ENCODE results near the gene CASQ2.

DNA sequence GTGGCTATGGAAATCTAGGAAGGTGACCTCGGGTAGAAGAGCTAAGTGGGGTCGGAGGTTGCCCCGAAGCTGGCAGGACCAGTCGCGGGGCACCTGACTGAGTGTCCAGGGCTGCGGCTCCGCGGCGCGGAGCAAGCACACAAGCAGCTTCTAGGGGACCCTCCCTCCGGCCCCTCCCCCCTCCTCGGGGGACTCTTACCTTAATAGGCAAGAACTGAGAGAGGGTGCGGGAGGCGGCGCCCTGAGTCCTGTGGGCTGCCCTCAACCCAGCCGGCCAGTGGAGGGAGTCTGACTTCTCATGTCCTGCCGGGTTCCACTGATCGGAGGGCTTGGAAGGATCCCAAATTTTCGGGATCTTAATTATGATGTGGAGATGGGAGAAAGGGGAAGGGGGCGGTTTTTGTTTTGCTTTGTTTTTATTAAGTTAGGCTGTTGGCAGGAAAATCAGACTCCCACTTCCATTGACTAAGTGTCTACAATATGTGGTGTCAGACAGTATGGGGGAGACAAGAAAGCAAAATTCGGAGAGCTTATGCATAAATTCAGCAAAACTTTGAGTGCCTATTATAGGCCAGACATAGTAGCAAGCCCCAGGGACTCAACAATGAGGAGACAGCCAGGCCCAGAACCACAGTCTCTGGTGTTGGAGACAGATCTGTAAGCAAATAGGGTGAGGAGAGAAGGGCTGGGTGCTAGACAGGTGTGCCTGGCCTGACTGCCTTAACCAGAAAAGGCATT, 701 bp upstream of the TSPAN2 start:
- PRO-cap, result bidirectional peak, plus-strand start at position 277 of the sequence, minus-strand start at position 141 of the sequence

- PRO-cap, result no peak
Measured at GRCh38 chr1:115283931-115284652, 54.0 kb downstream of the NGF start.

- PRO-cap, result bidirectional peak, plus-strand start at chr1:115432381, minus-strand start at chr1:115432225
Measured at GRCh38 chr1:115431981-115432561, 94.0 kb upstream of the NGF start.

DNA sequence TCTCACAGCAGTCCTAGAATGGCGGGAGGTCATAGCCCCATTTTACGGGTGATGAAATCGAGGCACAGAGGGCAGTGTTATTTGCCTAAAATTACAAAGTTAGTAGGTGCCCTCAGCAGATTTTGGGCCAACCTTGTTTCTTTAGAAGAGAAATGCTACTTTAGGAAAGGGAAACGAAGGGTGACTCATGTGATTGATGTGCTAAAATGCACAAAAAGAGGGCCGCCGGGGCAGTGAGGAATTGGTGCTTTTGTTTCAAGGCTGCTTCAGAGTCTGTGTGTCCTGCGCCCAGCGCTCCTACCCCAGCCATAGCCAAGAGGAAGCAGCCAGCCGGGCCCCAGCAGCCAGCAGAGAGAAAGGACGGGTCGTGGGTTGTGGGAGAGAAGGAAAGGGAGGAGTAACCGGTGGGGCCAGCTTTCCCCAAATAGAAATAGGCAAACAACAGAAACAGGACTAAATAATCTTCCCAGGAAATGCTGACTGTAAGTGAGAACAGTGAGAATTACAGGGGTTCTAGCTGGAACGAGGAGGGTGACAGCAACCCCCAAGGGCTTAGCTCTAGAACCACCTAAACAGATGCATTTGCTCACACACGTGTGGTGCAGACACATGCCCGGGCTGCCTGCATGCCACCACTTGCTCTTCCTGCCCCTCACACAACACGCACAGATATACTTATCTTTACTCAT, 13.2 kb downstream of the VANGL1 start:
- PRO-cap, result no peak

- PRO-cap, result no peak
Measured at GRCh38 chr1:115711154-115711836, 57.2 kb downstream of the CASQ2 start.

- PRO-cap, result bidirectional peak, plus-strand start at chr1:115768965, minus-strand start at chr1:115768714
Measured at GRCh38 chr1:115768430-115769275, at the start of gene CASQ2. Gene CASQ2, minus strand, starts transcription at chr1:115768714.

GRCh38 chr1:115829316-115829600, 11.7 kb downstream of the NHLH2 start:
- PRO-cap, result no peak

GRCh38 chr1:115945661-115945897, 30.7 kb upstream of the SLC22A15 start:
- PRO-cap, result no peak

DNA sequence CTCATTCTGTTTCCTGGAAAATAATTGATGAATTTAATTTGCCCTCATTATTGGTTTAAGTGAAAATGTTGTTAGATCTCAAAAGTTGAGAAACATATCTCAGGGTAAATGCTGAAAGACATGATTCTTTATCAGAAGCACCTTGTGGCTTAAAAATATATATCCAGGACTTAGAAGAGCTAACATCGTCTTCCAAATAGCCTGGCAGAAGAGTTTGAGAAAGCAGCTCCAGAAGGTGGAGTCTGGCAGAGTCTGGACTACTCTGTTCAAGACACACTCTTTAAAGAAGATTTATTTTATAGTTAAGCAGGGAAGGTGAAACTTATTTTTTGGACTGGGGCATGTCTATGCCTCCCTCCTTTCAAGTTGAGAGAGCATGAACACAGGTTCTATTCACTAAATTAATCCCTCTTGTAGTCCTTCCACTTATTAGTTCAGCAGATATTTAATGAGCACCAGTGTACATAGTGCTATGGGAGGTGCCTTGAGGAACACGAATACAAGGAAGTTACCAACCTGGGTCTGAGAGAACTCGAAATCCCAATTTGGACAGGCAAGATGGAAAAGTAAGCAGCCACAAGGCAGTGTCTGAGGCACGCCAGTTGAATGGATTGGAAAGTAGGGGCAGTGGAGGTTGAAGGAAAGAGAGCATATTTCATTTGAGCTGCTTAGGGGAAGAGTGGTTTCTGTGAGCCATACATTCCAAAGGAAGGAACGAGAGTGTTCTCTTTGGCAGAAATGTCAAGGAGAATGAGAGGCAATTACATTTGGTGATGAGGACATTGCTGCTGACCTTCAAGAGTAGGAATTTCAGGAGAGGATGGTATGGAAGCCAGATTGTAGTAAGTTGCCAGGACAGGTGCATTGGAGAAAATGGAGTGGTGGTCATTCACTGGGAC, 50.3 kb upstream of the MAB21L3 start:
- PRO-cap, result no peak

- PRO-cap, result no peak
Measured at GRCh38 chr1:116255019-116255297, 118.1 kb upstream of the ATP1A1 start.

DNA sequence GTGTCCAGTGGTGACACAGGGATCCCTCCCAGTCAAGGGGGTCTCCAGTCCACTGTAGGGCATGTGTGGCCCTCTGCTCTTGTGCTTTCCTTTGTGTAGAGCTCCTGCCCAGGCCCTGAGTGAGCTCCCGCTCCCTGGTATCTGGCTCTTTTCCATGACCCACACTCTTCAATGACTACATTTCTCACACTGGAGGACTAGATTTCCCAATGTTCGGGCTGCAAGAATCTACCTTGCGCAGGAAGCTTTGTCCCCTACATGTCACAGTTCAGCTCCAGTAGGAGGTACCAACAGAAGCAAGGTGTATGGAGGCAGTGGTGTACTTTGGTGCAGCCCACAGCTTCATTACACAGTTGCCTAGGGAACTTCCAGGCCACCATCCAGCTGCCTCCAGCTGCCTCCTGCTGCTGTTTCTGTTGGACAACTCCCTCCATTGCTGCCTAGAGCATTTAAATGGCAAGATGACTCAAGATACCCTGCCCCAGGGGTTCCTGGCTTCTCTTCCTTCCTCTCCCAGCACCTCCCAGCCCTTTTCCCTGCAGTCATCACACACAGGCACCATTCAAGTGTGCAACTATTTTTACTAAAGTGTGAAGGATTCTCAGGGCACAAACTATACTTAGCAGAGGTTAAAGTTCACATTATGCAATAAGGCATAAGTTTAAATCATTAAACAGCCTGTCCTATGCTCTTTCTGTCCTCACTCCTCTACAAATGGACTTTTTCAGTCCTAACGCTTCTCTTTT, 39.0 kb upstream of the ATP1A1 start:
- PRO-cap, result no peak

- PRO-cap, result no peak
Measured at GRCh38 chr1:116346017-116346314, 27.1 kb upstream of the ATP1A1 start.

GRCh38 chr1:116393162-116393685, 20.2 kb downstream of the ATP1A1 start:
- PRO-cap, result no peak

DNA sequence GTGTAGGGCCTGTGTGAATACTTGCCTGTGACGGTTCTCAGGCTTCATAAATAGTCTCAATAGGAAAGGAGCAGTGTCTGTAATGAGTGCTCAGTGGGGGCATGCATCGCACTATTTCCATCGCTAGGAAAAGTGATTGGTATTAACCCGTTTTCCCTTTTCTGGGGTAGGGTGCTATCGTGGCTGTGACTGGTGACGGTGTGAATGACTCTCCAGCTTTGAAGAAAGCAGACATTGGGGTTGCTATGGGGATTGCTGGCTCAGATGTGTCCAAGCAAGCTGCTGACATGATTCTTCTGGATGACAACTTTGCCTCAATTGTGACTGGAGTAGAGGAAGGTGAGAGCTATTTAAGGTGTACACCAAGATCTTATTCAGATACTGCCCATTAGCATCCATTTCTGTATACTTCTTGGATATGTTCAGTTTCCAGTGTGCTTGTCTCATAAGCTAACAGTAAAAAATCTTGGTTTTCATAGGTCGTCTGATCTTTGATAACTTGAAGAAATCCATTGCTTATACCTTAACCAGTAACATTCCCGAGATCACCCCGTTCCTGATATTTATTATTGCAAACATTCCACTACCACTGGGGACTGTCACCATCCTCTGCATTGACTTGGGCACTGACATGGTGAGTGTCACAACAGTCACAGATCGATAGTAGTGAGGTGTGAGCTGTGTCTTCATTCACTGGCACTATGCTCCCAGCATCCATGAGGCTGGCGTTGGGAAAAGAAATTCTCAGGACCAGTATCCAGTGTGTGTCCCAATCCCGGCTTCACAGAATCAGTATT, 25.6 kb downstream of the ATP1A1 start:
- PRO-cap, result unidirectional peak, plus-strand start at position 85 of the sequence

DNA sequence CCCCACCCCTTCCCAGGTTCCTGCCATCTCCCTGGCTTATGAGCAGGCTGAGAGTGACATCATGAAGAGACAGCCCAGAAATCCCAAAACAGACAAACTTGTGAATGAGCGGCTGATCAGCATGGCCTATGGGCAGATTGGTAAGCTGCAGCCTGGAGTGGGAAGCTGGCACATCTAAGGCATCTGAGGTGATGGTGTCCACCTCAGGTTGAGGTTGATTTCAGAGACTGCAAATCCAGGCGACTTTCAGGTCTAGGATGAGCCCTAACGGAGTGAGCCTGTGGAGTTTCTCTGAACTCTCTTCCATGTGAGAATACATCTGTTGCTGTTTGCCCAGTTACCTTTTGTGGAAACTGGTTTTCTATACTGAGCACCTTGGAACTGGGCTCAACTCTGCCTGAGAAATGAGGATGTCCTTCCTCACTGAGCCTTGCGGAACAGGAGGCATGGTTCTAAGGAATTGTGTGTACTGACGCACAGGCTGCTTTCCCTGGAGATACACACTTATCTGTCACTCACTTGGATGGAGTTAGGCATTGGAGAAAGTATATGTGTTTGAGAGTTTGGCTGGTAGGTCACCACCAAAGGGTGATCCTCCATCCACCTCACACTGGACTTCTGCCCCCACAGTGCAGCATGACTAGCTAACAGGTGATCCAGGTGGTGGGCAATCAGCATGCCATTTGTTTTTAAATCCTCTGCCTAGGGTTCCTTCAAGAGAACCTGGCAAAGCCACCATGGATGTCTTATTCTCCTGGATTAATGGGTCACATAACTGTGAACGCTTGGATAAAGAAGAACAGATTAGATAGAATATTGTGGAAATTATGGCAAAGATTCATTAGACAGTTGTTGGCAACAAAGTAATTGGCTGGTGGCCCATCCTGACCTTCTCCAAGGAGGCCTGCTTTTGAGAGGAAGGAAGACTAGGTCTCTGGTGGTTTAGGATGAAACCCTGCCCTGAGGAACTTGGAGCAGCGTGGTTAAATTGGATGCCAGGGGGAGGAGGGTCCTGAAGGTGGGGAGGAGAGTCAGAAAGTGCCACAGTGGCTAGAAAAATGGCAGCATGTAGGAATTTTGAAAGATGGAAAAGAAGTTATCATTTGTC, 26.7 kb downstream of the ATP1A1 start:
- PRO-cap, result no peak

DNA sequence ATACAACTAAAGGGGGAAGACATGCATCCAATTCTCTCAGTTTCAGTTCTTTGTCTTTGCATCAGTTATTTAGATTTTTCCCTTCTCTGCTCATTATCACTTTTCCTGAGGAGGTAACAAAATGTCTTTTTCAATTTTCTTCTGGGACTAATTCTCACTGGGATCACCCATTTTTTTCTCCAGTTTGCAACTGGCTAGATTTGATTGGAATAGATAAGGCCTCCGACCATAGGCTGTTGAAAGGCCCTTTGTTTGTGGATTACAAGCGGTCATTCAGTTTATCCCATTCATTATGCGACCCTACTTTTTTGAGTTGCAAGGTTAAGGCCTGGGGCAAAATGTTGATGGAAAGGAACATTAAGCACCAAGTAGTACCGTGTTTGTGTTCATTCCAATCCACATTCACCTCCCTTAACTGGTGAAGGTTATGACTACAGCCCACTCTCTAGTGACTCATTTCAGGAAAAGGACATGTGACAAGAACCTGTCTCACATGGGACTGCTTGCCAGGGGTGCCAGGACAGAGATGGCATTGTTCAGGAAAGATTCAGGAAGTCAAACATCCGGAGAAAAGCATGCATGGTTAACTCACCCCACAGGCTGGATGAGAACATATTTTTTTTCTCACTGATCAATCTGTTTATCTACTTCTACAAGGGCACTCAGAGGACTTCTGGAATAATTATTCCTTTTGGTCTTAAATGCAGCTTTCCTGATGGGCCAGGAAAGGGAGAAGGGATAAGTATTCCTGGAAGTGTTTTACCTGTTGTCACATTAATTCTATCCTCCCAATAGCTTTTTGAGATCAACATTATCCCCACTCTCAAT, 81.6 kb downstream of the CD58 start:
- PRO-cap, result bidirectional peak, plus-strand start at position 558 of the sequence, minus-strand start at position 404 of the sequence

DNA sequence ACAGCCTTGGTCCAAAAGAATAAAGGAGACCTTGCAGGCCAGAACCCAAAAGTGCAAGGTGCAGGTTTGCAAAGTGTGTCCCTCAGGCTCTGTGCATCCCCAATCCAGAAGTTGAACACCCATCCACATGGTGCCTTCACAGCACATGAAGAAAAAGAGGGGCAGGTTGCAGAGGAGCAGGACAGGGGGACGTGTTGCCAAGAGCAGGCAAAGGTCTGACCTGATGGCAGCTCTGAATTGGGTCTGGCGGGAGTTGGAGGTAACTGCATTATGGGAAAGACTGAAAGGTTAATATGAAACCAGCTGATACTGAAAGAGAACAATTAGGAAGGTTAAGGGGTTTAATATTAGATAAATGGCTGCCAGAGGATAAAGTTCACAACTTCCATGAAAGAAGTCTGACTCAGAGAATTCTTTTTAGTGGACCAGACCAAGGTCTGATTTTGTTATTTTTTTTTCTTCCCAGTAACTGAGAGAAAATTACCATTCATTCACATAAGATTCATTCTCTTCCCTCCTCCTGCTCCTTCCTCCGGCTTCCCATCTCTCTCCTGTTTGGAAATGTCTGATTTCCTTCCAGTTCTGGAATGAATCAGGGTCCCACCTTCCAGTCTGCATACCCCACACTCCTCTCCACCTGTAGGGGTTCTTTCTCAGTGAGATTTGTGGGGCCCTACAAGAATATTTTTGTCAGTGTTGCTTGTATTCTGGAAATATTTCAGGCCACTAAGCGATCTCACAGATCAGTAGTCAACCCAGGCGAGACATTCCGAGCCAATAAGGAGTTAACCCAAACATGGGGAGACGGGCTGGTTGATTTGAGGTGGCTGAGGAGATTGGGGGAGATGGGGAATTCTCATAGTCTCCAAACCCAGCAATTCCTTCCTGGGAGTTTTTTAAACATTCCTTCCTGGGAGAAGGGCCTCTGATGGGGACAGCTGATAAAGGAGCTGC, 75.9 kb downstream of the CD58 start:
- PRO-cap, result bidirectional peak, plus-strand start at position 465 of the sequence, minus-strand start at position 245 of the sequence

- PRO-cap, result no peak
Measured at GRCh38 chr1:116687651-116688074, 20.1 kb upstream of the IGSF3 start.

DNA sequence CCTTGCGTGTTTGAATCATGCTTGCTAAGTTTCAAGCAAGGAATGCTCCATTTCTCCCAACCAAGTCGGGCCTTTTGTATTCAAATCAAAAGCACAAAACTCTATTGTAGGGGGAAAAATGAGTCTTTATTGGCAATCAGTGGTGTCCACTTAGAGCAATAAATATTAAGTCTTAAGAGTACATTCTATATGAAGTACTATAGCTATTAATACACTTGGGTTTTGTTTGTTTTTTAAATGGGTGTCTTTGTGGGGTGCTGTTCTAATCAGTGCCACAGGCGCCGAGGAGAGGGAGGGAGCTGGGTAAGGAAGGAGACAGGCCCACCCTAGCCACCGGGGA, 704 bp upstream of the PTGFRN start:
- PRO-cap, result no peak

DNA sequence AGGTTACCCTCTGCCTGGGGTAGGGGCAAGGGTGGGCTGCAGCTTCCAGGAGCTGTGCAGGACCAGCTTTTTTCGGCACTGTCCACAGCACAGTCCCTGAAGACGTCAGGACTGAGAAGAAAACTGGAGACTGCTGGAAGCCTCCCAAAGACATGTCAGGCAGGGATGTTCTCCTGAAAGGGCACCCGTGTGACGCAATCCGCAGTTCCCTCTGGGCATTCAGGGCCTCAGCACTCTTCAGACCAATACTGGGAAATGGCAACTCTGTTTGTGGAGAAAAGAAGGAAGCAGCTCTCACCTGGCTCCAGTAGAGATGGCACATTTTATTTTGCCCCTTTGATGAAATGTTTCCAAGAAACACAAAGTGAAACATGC, 64.8 kb upstream of the TENT5C start:
- PRO-cap, result no peak